Tibial artery (tissue), 1 donor: ENCODE measurements around the genes VIT, EIF2AK2, ATL2 and TMEM178A.

DNA sequence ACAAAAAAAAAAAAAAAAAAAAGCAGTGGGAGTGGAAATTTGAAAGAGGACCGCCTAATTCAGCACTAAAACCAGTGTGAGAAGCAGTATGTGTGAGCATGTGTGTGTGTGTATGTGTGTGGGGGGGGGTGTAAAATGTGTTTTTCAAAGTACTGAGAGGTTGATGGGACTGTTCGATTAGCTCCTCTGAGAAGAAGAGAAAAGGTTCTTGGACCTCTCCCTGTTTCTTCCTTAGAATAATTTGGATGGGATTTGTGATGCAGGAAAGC lies at the start of gene VIT:
VIT (plus strand) TSS at position 74 of the 269 bp plus-strand sequence.
- PRO-cap = no peak

DNA sequence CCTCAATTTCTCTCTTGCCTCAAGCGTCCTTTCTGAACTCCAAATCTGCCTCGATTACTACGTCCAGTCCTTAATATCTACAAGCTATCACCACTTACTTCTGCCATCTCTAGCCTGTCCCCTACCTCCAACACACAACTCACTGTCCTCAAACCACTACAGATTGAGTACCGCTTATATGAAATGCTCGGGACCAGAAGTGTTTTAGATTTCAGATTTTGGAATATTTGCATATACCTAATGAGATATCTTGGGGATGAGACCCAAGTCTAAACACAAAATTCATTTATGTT lies 10.8 kb downstream of the STRN start:
- PRO-cap = no peak

- PRO-cap = bidirectional peak, plus-strand start at chr2:37157078, minus-strand start at chr2:37156958
These were observed at the start of gene EIF2AK2 for GRCh38 chr2:37156262-37157501. EIF2AK2 (minus strand) TSS chr2:37156980.

DNA sequence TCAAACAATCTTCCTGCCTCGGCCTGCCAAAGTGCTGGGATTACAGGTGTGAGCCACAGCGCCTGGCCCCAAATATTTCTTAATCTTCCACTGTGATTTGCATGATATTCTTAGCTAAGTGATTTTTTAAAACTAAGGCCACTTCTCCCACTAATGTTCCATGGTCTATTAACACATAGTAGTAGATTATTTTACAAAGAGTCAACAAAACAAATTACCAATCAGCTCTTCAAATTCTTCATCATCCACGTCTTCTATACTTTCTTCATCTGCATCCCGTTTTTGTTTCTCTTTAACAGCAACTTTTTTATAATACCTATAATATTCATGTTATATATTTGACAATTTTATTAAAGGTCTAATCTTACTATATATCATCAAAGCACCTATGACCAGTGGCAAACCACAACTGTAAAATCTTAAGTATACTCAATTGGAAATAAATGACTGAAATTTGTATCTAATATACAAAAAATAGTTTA lies 17.4 kb downstream of the CEBPZOS start:
- PRO-cap = no peak

- PRO-cap = no peak
These were observed 504 bp downstream of the NDUFAF7 start for GRCh38 chr2:37231853-37232471.

GRCh38 chr2:37390267-37391020 lies 46.0 kb downstream of the QPCT start:
- PRO-cap = no peak

DNA sequence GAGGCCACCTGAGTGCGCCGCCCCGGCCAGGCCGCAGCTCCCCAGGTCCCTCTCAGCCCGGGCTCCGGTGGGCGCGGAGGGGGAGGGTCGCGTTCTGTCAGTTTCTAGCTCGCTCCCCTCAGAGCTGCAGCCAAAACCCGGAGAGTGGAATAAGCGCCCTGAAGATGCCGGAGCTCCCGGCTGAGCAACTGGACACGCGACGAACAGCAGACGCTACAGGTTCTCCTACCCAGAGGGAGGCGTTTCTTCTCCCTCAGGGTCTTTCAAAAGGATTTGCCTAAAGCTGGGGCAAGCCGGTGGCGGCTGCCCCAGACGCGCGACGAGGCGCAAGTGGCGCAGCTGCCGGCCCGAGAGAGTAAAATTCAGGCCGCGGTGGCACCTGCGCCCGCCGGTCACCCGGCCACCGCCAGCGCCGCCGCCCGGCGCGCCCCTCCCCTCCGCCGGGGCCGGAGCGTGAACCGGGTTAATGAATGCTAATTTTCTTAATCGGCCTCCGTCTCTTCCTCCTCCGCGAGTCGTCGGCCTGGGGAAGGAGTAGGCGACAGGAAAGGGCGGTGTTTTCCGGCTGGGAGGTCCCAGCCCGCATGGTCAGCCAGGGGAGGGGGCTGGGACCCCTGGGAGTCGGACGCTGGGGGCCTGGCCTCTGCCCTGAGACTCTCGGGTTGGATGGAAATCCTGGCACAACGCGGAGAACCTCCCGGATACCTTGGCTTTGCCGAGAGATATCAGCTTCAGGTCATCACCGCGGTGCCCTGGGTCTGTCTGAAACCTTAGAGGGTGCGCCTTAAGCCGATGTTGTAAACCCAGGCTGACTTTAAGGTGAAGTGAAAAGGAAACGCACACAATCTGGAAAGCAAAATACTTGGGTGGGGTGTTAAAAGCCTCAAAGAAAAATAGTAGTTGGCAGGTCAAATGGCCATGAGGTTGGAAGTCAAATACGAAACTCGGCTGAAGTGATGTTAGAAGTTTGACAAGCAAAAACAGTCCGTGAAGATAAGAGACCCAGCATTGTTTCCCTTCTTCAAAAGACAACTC lies 999 bp upstream of the CDC42EP3 start:
- PRO-cap = bidirectional peak, plus-strand start at position 161 of the sequence, minus-strand start at position 432 of the sequence; bidirectional peak, plus-strand start at position 599 of the sequence, minus-strand start at position 517 of the sequence; unidirectional peak, minus-strand start at position 753 of the sequence

DNA sequence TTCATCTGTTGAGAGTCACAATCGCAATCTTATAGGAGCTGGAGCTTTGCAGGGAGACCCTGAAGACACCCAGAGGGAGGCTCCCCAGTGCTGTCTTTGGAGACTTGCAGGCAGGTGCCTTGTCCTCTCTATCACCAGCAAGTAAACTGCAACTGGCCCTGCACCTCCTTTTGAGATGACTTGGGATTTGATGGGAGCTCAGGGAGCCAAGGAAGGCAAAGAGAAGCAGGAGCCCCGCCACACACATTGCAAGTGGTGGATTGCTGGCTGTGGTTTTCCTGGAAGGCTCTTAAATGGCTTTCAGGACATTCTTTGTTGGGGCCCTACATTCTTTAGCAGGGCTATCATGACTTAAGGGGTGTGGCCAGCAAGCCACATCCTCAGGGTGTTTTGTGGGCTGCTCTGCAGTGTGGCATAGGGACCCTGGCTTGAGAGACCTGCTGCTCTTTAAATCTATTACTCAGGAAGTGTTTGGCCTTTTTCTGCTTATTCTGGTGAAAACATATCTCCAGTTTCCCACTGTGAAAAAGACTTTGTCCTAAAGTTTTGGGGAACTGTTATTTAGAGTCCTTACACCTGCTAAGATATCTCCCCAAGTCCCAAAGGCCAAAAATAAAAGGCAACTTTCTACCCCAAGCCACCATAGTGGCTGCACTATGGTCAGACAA lies 40.0 kb upstream of the CDC42EP3 start:
- PRO-cap = no peak

DNA sequence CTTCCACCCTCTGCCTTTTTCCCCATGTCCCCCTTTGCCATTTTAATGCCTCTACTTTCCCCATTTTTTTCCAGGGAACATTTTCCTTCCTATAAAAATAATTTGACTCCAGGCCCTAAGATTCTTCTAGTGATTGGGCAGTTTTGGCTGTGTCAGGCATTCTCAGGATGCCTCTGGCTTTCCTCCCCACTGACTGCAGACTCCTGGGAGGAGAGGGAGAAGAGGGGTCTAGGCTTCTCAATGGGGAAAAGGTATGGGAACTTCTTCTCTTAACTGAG lies 126.5 kb upstream of the RMDN2 start:
- PRO-cap = unidirectional peak, plus-strand start at position 198 of the sequence

DNA sequence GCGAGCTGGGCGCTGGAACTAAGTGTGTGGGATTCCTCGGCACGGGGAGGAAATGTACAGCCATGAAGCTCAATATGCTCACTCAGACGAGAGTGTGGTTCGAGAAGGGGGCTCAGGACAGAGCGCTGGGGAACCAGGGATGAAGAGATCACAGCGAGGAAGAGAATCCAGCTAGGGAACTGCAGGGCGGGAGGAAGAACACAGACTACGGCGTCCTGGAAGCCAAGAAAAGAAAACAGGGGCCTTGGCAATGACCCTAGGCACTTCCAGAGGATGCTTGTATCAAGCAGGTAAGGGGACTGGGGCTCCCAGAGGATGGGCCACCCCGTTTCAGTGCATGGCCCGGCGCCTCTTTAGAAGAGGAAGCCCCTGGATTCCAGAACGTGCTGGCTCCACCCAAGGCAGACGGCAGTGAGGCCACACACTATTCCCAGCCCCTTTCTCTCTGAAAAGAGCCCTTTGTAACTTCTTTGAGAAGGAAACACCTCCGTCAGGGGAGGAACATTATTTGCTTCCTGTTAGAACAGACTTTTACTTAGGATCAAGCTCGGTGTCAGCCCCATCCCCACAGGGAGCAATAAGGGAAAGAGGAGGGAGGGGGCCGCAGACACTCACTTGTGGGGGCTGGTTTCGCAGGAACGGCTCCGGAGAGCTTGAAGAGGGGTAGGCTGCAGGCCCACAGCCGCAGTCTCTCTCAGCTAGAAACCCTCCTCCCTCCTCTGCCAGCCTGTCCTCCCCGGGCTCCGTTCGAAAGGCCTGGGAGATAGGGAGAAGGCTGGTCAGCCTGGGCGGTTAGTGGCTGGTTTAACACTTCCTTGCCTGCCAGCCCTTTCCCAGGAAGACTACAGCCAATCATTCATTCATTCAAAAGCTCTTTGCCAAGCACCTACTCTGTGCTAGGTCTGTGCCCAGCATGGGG lies 49.7 kb upstream of the RMDN2 start:
- PRO-cap = no peak

- PRO-cap = no peak
These were observed 37.9 kb downstream of the CYP1B1 start for GRCh38 chr2:38037671-38038753.

GRCh38 chr2:38100221-38100882 lies 24.4 kb upstream of the CYP1B1 start:
- PRO-cap = no peak

GRCh38 chr2:38190914-38191518 lies 115.1 kb upstream of the CYP1B1 start:
- PRO-cap = no peak

- PRO-cap = bidirectional peak, plus-strand start at chr2:38376856, minus-strand start at chr2:38376800; bidirectional peak, plus-strand start at chr2:38377613, minus-strand start at chr2:38377265
These were observed at the start of gene ATL2 for GRCh38 chr2:38376535-38377468. ATL2 (minus strand) TSS chr2:38377273.

DNA sequence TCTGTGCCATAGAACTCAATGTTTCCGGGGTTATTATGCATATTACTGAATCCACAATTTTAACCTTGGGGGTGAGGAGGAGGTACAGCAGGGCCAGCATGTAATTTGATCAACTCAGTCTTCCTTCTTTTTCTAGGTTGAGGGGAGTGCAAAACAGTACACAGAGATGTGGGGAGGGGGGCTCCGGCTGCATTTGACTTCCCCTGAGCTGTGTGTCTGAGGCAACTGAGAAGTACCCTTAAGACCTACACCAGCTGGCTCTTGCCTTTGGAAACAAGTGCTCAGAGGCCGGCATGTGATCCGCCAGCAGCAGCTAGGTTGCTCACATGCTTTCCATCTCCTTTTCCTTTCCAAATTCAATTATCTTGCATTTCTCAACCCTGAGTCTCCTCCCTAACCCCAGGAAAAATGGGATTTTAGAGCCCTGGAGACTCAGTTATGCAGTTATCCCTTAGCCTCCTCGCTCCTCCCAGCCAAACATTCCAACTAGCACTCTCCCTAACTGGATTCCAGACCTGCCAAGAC lies 102.9 kb downstream of the HNRNPLL start:
- PRO-cap = no peak

GRCh38 chr2:38794494-38794946 lies 16.5 kb downstream of the GEMIN6 start:
- PRO-cap = no peak

DNA sequence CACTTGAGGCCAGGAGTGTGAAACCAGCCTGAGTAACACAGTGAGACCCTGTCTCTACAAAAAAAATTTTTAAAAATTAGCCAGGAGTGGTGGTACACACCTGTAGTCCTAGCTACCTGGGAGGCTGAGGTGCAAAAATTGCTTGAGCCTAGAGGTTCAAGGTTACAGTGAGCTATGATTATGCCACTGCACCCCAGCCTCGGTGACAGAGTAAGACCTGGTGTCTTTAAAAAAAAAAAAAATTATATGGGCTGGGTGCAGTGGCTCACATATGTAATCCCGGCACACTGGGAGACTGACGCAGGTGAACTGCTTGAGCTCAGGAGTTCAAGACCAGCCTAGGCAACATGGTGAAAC lies 12.2 kb downstream of the SOS1 start:
- PRO-cap = no peak

GRCh38 chr2:39321678-39322763 lies 115.1 kb downstream of the MAP4K3 start:
- PRO-cap = no peak

DNA sequence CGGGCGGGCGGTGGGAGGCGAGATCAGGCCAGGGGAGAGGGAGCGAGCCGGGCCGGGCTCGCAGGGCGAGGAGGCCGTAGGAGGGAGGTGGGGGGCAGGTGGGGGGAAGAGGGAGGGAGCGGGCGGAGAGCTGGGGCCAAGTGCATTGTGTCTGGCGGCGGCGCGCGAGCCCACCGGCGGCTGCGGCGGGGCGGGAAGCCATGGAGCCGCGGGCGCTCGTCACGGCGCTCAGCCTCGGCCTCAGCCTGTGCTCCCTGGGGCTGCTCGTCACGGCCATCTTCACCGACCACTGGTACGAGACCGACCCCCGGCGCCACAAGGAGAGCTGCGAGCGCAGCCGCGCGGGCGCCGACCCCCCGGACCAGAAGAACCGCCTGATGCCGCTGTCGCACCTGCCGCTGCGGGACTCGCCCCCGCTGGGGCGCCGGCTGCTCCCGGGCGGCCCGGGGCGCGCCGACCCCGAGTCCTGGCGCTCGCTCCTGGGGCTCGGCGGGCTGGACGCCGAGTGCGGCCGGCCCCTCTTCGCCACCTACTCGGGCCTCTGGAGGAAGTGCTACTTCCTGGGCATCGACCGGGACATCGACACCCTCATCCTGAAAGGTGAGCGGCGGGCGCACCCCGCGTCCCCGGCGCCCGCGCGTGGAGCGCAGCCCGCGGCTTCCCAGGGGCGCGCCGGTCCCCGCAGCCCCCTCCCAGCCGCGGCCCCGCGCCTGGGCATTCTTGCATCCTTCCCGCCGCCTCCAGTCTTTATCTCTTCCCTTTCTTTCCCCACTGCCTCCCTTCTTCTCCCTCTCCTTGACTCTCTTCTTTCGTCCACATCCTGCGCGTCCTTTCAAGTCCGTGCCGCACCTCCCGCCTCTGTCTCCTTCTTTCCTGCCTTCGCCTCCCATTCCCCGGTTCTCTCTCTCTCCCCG lies at the start of gene TMEM178A:
TMEM178A (plus strand) TSS at position 143 of the 914 bp plus-strand sequence.
- PRO-cap = no peak

- PRO-cap = no peak
These were observed 753.6 kb upstream of the PKDCC start for GRCh38 chr2:41294269-41294662.